H4 (cell line): ENCODE results near the genes PASD1, CNGA2, MAGEA2B, PNMA6F, ZNF275, PLXNB3 and SRPK3.

DNA sequence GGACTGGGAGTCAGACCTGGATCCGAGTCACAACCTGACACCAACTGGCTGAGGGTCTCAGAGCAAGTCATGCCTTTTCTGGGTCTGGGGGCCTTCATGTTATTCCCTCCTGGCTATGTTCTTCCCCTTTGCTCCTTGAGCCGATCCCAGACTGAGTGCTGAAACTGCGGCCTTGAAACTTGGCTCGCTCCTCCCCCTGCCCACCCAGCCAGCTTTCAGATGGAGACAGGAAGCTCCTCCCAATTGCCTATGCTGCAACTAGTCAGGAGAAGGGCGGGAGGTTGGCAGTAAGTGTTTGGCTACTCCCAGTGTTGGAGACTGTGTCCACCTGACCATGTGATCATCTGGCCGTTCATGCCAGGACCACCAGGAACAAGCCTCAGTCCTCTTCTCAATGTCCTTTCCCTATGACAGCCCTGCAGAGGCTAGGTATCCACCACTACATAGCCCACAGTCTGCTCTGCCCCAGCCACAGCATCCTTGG is 59.5 kb upstream of the MTM1 start:
- RAMPAGE, long total RNA = no peak

GRCh38 chrX:150570606-150571007 is 2.2 kb downstream of the MTM1 start:
- RAMPAGE, long total RNA = no peak

DNA sequence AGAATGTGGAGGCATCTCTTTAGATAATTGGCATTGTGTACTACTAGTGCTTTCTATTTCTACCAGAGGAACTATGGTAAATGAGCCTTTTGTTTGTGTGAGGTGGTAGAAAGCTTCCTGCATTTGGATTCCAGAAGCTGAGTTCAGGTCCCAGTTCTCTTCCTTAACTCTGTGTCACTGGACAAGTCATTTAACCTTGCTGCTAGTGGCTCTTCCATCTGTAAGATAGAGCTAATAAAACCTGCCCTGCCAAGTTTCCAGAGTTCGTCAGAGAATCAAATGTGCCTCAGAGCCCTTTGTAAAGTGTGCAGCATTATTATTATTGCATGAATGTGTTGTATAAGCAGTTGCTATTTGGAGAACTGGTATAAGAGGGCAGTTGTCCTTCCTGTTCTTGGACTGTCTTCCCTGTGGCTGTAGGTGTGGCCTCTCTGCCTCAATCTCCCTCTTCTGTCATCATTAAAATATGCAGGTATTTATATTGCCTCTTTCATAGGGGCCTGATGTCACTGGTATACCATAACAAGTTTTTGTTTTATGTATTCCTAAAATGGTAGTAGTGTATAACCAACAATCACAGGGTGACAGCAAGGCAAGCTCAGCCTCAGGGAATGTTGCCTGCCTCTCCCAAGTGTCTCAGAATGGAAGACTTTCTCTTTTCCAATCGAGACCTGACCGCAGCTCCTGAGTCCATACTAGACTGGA is 3.7 kb downstream of the MTM1 start:
- RAMPAGE, long total RNA = no peak

GRCh38 chrX:150692297-150692533 is 981 bp upstream of the MTMR1 start:
- RAMPAGE, long total RNA = no peak

DNA sequence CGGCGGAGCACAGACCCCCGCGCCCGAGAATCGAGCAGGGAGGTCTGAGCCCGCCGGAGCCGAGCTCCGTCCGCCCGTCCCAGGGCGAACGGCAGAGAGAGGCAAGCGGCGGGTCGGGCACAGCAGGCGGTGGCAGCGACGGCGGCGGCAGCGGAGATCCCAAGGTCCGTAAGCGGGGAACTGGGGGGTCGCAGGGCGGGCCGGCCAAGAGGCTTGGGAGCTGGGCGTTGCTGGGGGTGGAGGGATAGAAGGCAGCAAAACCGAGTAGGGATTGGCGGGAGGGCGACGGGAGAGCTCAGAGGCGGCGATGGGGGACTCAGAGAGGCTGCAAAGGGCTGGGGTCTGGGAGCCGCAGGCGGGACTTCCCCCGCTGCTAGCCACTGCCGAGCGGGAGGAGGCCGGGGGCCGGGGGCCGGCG is 1.1 kb downstream of the GPR50 start:
- RAMPAGE, long total RNA = no peak

DNA sequence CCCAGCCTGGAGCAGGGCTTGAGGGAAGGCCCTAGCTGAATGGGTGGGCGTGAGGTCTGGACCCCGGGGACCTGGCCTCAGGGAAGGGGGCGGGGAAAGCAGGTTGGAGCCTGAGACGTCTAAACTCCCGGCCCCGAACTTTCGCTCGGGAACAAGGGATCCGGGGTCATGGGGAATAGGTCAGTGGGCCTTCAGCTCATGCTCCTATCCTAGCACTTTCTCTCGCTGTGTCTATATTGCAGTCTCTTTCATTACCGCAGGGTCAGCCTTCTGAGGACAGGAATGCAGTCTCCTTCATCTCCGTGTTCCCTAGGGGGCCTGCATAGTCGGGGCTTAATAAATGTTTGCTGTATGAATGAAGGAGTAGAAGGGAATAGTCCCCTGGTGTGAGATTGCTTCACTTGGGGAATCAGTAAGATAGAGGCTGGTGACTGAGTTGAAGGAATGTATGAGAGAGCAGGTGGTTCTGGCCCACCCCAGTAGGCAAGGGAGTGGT is 443 bp downstream of the VMA21 start:
- RAMPAGE, long total RNA = no peak

DNA sequence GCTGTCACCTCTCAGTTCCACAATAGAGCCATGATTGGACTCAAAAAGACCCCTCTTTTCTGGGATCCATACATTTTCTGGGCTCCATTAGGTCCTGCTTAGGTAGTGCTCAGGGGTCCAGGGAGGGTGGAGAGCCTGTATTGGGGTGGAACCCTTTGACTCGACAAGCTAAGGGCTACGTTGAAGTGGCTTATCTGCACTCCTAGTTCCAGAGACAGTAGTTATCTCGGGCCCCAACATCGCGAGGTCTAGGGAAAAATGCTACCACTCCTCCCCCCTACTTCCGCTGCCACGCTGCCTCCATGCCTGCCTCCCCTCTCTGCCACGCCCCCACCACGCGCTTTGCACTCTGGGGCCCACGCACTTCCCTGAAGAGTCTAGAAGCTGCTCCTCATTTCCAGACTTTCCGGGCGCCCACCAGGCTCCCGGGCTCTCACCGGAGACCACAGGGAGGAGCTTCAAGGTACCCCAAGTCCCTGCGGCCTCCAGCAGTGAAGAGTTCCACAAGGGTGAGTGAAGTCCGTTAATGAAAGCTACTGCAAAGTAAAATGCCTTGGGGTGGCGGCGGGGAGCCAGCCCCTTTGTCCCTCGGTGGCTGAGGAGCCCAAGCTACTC is at the start of gene PASD1:
Gene PASD1, plus strand, starts transcription at position 345 of the 615 bp plus-strand sequence.
- RAMPAGE, long total RNA = no peak

DNA sequence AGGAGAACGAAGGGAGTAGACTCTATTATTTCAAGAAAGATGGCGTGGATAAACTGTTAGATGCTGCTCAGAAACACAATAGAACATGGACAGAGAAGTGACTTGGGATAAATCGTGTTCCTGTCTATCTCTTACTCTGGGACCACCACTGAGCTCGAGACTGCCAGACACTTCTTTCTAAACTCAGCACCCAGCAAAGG is at the start of gene CNGA2:
Gene CNGA2, plus strand, starts transcription at position 15 of the 200 bp plus-strand sequence.
- RAMPAGE, long total RNA = no peak

DNA sequence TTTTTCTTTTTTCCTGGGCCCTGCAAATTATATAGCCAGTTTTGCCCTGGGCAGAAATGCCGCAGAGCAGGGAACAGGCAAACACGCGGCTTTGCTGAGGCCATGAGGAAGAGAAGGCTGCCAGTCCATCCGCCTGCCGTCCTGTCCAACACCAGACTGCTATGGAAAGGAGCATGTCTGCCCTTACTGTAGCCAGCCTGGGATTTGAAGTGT is 1.7 kb upstream of the GABRE start:
- RAMPAGE, long total RNA = no peak

- RAMPAGE, long total RNA = no peak
Observed at GRCh38 chrX:152714390-152714873, at the start of gene MAGEA2B. Gene MAGEA2B, plus strand, starts transcription at chrX:152714628.

- RAMPAGE, long total RNA = no peak
Observed at GRCh38 chrX:152832006-152832255, 1.1 kb downstream of the NSDHL start.

DNA sequence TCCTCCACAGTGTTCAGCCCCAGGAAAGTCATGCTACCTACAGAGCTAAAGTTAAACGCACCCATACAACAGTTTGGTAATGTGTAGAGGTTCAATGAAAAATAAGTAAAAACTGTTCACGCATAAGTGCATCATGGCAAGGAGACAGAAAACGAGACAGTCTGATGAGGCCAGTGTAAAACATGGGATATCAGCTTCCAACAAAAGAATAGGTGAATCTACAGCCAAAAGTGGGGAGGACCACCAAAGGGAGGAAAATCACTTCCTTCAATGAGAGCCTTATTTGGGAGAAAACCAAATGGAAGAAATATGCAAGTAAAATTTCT is 20.8 kb upstream of the PWWP4 start:
- RAMPAGE, long total RNA = no peak

DNA sequence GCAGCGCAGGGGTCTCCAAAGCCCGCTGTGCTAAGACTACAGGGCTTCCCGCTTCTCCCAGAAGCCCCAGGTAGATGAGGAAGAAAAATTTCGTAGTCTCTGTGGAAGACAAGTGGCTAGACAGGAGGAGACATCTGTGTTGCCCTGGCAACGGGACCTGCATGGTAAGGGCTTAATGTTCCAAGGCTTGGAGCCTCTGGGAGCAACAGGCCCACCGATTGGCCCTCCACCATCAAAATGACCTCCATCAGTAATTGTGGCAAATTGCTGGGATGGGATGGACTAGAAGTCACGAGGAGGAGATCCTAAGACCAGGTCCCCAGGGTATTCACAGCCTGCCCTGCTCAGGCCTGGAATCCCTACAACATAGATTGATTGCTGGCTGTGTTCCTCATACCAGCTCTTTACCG is at the start of gene PNMA6F:
Gene PNMA6F, minus strand, starts transcription at position 79 of the 410 bp plus-strand sequence.
- RAMPAGE, long total RNA = no peak

- RAMPAGE, long total RNA = no peak
Observed at GRCh38 chrX:153333610-153334656, at the start of gene ZNF275. Gene ZNF275, plus strand, starts transcription at chrX:153334153.

- RAMPAGE, long total RNA = no peak
Observed at GRCh38 chrX:153474451-153475141, 4.2 kb upstream of the HAUS7 start.

DNA sequence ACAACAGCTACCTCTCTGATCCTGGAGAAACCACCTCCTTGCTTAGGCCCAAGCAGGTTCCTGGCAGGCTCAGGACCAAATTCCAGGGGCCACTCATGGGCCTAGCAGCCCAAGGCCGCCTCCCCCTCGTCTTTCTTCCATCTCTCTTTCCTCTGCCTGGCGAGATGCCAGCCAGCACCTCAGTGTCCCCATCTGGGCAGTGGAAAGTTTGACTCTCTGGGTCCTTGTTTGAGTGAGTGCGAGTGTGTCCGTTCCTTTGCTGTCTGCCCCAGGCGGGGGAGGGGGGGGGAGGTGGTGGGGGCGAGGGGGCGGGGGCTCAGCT is 359 bp upstream of the BGN start:
- RAMPAGE, long total RNA = no peak

DNA sequence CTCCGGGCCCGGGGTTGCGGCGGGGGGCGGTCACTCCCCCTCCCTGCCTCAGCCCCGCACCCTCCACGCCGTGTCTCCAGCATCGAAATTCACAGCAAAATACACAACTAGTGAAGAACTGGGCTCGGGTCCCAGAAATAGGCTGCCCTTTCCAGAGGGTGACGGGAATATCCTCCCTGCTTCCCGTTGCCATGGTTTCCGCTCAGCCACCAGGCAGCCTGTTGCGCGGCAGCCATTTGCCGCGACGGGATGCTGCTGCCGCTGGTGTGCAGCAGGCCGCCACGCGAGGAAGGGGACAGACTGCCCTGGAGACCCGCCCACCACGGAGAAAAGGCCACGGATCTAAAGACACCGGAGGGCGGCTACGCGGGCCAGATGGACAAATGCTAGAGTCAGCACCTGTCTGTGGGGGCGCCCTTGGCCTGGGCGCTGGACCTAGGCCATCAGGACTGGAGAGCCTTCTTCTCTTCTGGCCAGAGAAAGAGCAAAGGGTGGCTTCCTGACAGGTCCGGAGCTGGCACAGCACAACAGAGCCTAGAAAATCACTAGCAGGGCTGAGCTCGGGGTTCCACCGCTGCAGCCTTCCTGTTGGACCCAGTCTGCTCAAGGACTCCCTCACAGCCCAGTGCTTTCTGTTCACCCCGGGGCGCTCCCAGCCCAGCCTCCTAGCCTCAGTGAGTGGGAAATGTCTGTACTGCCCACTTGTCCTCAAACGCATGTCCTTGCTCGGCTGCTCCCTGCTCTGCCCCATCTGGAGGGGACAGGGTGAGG is 11.6 kb upstream of the CCNQ start:
- RAMPAGE, long total RNA = no peak

DNA sequence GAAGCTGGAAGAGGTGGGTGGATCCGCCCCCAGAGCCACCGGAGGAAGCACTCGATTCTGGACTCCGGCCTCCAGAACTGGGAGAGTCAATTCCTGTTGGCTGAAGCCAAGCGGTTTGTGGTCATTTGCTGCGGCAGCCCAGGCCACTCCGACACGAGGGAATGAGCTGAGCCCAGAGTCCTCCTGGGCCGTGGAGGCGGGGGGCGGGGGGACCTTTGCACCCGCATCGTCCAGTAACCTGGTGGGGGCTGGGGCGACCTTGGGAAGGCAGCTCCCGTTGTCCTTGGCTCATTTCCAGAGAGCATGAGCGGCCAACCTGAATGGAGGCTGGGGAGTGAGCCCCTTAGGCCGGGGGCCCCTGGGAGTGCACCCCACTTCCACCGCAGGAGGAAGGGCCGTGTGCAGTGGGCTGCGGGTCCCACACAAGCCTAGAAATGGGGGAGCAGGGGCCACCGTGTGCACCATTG is 20.1 kb upstream of the DUSP9 start:
- RAMPAGE, long total RNA = no peak

DNA sequence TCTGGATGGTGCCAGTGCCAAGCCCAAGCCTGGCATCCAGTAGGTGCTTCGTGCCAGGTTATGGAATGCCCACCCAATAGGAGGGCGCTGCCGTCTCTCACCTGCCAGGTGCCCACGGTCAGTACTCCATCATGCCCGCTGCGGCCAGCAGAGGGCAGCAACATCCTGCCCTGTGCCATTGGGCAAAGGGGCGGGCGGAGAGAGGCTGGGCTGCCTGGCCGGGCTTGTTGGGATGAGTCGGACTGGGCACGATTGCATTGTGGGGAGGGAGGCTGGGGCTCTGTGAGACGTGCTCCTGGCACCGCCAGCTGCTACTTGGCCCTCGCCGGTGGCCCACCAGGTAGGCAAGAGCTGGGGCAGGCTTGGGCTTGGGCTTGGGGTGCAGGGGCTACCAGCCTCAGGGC is at the start of gene PLXNB3:
Gene PLXNB3, plus strand, starts transcription at position 285 of the 404 bp plus-strand sequence.
- RAMPAGE, long total RNA = no peak

GRCh38 chrX:153780574-153781188 is at the start of gene SRPK3:
Gene SRPK3, plus strand, starts transcription at chrX:153781041.
- RAMPAGE, long total RNA = no peak